ENCODE data around the genes GIPR, SIX5 and AP2S1.

GRCh38 chr19:45595615-45596288 is 6.3 kb downstream of the GPR4 start:
- PRO-cap = no peak

DNA sequence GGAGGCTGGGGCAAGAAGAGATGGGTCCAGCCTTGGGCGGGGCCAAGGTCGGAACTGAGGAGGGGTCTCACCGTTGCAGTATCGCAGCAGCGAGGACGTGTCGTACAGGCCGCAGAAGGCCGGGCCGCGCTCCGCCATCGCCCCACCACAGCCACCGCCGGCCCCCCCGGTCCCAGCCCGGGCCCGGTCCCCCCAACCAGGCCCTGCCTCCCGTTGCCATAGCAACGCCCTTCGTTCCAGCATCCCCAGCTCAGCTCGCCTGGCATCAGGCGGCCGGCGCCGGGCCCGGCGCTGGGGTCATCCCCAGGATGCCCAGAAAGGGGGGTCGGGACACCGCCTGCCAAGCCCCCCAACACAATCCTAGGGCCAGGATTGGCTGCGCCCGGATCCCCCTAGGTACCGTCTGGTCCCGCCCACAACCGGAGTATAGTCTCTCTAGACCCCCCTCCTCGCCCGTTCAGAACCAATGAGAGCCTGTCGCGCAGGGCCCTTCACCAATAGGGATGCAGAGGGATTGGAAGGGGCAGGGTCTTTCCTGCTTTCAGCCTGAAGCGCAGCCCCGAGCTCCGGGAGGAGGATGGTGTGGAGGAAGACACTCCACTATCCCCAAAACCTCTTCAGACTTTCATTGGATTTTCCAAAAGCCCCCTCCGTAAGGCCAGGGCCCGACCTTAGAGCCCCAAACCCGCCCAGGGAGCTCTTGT is 6.2 kb upstream of the EML2 start:
- PRO-cap = unidirectional peak, plus-strand start at position 562 of the sequence

DNA sequence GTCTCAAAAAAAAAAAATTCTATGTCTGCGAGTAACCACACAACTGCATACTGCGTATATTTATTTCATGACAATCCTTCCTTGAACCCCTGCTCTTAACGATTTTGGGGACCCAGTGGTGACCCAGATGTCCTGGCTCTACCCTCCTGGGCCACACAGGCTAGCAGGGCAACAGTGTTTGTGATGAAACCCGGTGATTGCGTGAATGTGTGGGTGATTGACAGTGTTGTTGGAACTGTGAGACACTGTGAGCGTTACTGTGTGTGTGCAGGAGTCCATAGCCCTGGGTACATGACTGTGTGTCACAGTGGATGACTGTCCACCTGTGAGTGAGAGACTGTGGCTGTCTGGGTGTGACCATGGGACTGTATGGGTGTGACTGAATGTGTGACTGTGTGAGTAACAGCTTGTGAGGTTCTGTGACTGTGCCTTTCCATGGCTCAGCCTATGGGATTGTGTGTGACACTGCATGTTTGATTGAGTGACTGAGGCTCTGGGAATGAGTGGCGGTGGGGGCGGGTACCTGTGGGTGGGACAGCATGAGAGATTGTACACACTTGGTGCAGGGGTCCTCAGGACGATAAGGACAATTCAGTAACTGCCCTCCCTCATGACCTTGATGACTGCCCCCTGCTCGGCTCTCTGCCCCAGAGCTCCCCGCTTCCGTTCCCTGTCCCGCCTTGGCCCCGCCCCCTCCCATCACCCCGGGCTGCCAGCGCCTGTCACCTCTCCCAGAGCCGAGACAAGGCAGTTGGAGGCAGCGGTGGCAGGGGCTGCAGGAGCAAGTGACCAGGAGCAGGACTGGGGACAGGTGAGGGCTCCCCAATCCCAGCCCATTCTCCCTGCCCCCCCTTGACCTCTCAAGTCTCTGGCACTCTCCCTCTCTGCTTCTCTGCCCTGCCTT is at the start of gene GIPR:
Gene GIPR (plus strand): TSS at position 734 of the 904 bp plus-strand sequence.
- PRO-cap = bidirectional peak, plus-strand start at position 734 of the sequence, minus-strand start at position 644 of the sequence

GRCh38 chr19:45768680-45769522 is at the start of gene SIX5:
SIX5 (minus strand) TSS chr19:45769252.
- PRO-cap = bidirectional peak, plus-strand start at chr19:45768953, minus-strand start at chr19:45768723; unidirectional peak, minus-strand start at chr19:45769054; unidirectional peak, minus-strand start at chr19:45769250; bidirectional peak, plus-strand start at chr19:45769712, minus-strand start at chr19:45769396

GRCh38 chr19:45823567-45824582 is 8.8 kb upstream of the RSPH6A start:
- PRO-cap = no peak

DNA sequence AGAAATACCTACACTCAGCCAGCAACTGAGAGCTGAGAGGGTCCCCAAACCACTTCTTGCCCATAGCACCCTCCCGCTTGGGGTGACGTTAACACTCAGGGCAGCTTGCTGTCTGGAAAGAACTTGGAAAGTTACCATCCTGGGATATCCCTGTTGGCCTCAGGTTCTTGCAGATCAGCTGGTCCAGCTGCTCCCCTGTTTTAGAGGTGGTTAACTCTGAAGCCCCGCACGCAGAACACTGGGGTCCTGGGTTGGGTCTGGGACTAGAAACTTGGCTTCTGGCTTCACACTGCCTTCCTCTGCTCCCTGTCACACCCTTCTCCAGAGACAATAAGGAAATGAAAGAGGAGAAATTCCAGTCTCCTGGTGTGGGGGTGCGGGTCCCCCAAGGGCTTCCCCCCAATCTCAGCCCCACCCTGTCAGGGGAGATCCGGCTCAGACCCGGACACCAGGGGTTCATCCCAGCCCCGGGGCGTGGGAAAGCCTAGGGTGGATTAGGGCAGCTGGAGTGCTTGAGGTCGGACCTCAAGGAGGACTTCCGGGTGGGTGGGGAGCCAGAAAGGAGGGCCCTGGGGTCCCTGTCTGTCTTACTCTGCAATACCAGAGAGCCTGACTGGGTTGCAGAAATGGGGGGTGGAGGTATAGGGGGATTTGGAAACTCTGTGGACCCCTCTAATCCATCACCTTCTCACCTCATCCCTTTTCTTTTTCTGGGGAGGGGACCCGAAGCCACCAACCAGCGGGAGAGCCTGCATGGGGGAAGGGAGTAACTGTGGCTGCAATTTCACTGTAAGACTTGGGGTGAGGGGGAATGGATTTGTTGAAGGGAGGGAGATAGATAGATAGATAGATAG is 2.7 kb downstream of the FOXA3 start:
- PRO-cap = bidirectional peak, plus-strand start at position 493 of the sequence, minus-strand start at position 323 of the sequence

DNA sequence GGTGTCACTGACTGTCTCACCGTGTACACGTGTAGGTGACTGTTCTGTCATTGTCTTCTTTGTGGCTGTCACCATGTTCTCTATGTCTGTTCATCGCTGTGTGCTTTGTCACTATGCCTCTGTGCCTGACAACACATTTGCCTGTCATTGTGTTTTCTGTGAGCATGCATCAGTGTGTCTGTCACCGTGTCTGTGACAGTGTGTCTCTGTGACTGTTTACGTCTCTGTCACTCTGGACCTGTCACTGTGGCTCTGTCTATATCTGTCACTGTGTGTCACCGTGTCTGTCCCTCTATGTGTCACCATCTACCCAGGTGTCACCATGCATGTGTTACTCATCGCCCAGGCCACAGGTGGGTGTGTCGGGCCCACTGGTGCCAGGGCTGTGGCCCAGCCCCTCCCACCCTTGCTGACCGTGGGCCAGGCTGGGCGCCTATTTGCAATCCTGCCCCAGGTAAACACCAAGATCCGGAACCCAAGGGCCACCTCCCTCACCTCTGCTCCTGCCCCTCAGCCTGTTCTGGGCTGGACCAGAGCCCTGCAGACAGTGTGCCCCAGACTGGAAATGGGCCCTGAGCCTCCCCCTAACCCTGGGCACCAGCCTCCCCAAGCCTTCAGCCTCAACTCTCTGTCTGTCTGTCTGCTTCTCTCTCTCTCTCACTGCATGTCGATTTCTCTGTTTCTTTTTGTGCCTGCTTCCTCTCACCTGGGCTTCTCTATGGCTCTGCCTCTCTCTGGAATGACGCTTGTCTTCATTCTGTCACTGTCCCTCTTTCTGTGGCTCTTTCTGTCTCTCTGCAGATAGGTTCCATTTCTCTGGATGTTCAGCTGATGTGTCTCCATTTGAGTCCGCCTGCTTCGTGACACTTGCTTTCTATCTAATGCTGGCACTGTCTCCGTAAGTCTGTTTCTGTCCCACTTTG is 7.7 kb downstream of the IRF2BP1 start:
- PRO-cap = bidirectional peak, plus-strand start at position 464 of the sequence, minus-strand start at position 229 of the sequence

GRCh38 chr19:46000921-46001233 is 5.6 kb downstream of the CCDC61 start:
- PRO-cap = no peak

DNA sequence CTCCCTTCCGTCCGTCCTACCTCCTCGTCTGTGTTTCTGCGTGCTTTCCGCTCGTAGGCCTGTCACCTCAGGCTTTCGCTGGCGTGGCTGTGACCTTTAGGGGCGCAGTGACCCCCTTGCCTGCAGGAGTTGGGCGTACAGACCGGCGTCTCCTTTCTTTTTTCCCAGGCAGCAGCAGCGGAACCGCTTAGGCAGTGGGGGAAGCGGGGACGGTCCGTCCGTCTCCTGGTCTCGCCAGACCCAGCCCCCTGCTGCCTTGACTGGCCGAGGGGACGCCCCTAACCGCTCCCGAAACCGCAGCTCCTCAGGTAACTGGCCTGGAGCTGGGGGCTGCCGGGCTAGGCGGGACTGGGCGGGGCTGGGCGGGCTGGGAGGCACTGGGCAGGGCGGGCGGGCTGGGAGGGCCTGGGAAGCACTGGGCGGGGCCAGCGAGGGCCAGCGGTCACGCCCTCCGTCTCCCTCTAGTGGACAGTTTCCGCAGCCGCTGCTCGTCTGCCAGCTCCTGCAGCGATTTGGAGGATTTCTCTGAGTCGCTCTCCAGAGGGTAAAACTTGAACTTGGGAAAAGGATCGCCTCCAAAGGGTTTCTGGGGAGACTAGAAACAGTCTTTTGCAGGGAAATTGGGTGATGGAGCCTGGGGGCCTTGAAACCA is 6.2 kb downstream of the PGLYRP1 start:
- PRO-cap = no peak

- PRO-cap = no peak
Observed at GRCh38 chr19:46132748-46133884, 8.6 kb upstream of the IGFL3 start.

DNA sequence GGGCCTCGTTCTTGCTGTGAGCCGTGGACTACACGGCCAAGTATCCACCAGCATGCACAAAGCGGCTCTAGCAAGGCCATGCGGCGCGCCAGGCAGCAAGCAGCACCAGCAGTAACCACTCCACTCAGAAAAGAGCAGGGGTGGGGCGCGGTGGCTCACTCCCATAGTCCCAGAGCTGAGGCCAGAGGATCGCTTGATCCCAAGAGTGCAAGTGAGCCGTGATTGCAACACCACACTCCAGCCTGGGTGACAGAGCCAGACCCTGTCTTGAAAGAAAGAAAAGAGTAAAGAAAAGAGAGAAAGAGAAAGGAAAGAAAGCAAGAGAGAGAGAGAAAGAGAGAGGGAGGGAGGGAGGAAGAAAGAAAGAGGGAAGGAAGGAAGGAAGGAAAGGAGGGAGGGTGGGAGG is 4.6 kb downstream of the CCDC8 start:
- PRO-cap = no peak

GRCh38 chr19:46415766-46416966 is 2.8 kb upstream of the CCDC8 start:
- PRO-cap = no peak

DNA sequence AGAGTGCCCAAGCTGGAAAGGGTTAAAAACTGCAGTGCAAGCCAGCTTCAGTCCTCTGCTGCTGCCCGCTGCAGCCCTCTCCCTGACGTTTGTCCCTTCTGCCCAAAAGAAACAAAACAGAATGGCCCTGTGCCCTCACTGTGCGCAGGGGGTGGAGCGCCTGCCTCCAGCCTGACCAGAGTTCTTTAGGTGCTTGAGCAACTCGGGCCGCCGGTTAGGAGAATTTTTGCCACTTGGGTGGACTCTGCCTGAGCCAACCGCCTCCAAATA is 3.8 kb downstream of the CALM3 start:
- PRO-cap = no peak

DNA sequence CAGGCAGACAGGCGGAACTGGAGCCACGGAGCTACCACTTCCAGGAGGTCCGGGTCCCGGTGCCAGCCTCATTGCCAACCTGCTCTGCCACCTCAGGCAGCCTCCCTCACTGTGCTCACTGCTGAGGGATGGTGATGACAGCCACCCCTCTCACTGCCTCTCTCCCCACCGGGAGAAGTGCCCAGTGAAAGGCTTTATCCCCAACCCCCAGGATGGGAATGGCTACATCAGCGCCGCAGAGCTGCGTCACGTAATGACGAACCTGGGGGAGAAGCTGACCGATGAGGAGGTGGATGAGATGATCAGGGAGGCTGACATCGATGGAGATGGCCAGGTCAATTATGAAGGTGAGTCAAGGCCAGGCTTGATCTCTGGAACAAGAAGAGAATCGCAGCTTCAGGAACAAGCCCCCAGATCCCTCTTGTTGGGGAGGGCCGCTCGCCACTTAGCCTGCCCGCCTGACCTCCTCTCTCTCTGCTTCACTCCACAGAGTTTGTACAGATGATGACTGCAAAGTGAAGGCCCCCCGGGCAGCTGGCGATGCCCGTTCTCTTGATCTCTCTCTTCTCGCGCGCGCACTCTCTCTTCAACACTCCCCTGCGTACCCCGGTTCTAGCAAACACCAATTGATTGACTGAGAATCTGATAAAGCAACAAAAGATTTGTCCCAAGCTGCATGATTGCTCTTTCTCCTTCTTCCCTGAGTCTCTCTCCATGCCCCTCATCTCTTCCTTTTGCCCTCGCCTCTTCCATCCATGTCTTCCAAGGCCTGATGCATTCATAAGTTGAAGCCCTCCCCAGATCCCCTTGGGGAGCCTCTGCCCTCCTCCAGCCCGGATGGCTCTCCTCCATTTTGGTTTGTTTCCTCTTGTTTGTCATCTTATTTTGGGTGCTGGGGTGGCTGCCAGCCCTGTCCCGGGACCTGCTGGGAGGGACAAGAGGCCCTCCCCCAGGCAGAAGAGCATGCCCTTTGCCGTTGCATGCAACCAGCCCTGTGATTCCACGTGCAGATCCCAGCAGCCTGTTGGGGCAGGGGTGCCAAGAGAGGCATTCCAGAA is 7.8 kb downstream of the CALM3 start:
- PRO-cap = no peak

GRCh38 chr19:46696762-46698007 is 19.7 kb downstream of the PRKD2 start:
- PRO-cap = no peak

- PRO-cap = no peak
Observed at GRCh38 chr19:46784205-46785298, 3.8 kb downstream of the SLC1A5 start.

DNA sequence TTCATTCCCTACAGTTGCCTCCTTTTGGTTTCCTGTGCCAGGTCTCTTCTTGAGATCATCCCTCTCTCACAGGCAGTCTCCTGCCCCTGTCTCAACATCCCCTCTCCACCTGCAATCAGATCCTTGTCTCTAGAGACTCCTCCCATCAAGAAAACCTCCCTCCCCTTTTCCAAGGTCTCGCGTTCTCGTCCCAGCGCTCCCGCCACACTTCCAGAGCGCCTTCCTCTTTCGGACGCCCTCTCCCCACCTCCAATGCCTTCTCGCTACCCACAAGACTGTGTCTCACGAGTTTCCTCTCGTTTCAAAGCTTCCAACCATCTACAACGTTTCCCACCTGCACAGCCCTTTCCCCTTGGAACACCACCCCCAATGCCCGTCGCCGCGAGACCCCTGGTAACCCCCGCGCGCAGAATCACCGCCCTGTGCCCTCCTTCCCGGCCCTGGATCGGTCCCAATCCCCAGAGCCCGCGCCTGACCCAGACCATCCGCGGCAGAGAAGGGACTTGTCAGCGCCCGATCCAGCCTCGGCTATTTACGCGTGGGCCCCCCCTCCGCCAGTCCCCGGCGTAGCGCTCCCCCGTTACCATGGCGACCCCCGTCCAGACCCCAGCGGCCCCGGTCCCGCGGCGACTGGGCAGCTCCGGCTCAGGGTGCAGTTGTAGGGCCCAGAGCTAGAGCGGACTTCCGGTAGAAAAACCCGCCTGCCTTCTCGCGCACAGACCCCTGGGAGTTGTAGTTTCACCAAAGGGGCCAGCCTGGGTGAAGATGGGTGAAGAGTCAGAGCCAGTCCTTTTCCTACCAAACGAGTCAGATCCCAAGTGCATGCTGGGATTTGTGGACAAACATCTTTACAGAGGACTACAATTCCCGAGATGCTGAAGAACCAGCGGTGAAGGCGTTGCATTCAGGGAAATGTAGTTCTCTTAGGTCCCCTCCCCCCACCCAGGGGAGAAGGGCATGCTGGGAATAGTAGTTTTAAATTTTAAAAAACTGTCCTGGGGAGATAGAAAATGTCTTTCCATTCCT is at the start of gene AP2S1:
Gene AP2S1 (minus strand): TSS at position 667 of the 1,026 bp plus-strand sequence.
- PRO-cap = bidirectional peak, plus-strand start at position 202 of the sequence, minus-strand start at position 88 of the sequence; unidirectional peak, minus-strand start at position 505 of the sequence; unidirectional peak, minus-strand start at position 632 of the sequence

- PRO-cap = no peak
Observed at GRCh38 chr19:46943687-46943964, 76.0 kb upstream of the NPAS1 start.

DNA sequence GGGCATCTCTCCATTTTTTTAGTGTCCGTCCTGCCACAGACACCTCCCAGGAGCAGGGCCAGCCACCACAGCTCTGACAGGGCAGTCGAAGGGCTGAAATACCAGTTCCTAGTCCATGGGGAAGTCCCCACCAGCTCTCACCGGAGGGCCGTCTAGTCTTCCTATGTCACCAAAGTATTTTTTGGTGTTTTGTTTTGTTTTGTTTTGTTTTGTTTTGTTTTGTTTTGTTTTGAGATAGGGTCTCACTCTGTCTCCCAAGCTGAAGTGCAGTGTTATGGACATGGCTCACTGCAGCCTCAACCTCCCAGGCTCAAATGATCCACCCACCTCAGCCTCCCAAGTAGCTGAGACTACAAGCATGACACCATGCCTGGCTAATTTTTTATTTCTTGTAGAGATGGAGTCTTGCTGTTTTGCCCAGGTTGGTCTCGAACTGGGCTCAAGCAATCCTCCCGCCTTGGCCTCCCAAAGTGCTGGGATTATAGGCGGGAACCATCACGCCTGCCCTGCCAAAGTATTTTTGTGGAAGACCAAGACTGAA is 37.9 kb upstream of the NPAS1 start:
- PRO-cap = no peak

DNA sequence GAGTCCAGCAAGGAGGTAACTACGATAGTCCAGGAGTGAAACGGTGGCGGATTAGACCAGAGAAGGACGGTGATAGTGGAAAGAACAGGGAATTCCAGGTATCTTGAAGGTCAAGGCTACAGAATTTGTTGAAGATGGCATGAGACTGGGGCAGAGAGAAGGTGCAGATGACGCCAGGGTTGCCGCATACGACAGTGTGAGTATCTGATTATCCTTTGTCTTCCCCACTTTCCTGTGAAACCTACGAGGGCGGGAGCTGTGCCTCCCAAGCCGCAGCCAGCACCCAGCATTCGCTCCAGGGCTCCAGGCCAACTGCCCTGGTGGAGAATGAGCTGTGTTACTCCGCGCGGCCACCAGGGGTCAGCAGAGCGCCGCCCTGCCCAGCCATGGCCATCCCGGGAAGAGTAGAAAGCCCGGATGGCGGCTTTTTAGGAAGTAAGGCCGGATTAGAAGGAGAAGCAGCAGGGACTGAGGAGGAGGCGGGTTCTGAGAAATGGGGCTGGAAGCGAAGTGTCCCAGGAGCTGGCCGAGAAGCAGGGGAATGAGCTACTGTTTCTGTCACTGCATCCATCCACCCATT is 6.8 kb upstream of the NPAS1 start:
- PRO-cap = no peak